ENCODE data around the genes IDI1 and KLF6.

DNA sequence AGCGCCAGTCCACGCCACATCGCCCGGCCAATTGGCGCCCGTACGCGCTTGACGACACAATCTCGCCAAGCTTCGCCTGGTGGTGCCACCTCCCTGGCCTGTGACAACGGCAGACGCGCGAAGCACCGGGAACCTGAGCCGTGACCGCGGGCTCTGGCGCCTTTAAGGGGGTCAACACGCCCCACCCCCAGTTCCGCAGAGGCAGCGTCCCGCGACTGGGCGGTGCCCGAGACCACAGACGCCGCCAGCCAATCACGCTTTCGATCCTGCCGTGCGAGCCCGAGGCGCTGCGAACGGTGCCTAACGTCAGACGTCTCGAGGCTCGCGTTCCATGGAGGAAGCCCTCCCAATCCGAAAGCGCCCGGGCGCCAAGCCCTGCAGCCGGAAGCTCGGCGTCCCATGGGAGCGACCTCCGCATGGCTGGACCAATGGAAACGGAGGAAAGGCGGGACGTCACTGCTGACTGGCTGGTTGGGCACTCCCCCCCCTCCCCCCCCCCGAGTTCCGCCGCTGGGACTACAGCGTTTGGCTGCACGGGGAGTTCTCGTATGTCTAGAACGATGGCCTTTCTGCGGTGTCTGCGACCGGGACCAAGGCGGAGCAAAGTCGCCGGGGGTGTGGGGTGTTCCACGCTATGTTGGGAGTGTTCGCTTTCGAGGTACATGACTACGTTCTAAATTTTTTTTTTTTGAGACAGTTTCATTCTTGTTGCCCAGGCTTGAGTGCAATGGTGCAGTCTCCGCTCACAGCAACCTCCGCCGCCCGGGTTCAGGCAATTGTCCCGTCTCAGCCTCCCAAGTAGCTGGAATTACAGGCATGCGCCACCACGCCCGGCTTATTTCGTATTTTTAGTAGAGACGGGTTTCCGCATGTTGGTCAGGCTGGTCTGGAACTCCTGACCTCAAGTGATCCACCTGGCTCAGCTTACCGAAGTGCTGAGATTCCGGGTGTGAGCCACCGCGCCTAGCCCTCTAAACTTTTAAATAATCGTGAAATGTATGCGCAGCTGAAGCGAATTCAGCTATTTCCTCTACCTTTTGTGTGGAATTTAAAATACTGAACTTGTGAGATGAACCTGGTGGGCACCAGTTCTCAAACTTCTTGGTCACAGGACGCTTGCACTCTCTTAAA lies at the start of gene IDI1:
Gene IDI1 (minus strand): TSS at position 136 of the 1,131 bp plus-strand sequence.
- RRBS, 2 experiments = under 1% methylated on average over 16 of the region's 90 CpGs

DNA sequence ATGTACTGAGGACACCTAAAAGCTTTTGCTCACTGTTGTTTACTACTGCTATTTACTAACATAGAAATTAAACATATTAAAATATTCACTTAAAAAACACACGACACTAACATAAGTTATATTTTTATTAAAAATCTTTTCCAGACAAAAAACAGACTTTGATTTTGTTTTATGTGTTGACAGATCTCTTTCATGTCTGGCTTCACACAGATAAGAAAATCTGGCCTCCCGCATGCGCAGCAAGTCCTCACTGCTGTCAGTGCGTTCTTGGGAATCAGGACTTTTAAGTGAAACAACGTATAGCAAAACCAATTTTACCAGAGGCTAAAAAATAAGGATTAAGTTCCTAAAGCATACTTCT lies 1.2 kb upstream of the IDI1 start:
- RRBS, 2 experiments = no CpG with 5 or more reads among the region's 5 CpGs

DNA sequence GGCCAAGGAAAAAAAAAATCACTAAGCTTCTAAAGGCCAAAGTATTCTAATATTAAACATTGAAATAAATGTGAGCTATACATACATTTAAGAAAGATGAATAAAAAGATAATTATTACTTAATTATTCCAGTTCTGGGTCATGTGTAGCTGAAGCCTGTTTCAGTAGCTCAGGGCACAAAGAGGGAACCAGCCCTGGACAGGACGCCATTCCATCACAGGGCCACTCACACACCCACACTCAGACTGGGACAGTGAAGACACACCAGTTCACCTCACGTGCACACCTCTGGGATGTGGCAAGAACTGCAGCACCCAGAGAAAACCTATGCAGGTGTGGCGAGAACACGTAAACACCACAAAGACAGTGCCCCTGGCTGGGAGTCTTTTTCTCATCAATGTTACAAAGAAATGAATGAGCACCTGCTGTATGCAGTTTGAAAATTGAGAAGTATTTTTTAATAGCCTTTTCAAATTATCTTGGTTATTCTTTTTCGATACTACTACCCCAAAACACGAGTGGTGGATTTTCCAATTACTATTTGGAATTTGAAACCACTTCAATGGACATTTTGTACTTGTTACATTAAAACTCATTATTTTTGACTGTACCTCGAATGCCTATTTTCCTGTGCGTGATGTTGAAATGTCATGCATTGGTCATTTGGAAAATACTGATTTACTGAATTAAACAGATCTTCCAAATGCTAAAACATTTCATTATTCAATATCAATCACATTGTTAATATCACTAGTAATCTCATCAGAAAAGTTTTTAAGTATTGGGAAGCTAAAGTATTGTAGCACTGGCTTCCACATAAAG lies 1.8 kb upstream of the IDI1 start:
- RRBS, 2 experiments = no CpG with 5 or more reads among the region's 8 CpGs

- RRBS, 2 experiments = 92 to 93% methylated on average over 6 of the region's 50 CpGs
These were observed 103.3 kb downstream of the WDR37 start for GRCh38 chr10:1159293-1160171.

- RRBS, 2 experiments = no CpG with 5 or more reads among the region's 13 CpGs
These were observed 170.8 kb downstream of the WDR37 start for GRCh38 chr10:1226981-1227412.

GRCh38 chr10:3048162-3048499 lies 19.2 kb upstream of the PFKP start:
- RRBS, 2 experiments = no CpG with 5 or more reads among the region's 7 CpGs

DNA sequence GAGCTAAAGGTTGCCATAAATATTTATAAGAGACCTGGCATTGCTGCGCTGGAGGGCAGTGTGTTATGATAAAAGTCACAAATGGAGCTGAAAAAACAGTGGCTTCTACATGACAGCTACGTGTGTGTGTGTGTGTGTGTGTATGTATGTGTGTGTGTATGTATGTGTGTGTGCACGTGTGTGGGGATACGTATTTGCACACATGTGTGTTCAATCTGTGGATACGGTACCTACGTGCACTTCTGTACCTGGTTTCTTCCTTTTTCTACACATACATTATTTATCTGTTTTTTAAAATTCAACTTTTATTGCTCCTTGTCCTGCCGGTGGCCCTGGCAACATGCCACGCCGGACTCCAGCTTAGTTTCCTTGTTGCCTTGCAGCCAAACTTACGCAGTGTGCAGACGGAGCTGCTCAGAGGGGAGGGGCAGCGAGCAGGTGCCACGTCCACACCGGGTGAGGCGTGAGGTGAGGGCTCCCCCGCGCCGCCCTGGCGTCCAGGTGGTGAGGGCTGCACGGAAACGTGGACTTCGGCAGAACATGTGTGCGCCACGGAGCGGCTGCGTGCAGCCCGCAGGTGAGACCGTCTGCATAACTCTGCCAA lies 115.3 kb upstream of the PITRM1 start:
- RRBS, 2 experiments = 2% methylated on average over 4 of the region's 28 CpGs

DNA sequence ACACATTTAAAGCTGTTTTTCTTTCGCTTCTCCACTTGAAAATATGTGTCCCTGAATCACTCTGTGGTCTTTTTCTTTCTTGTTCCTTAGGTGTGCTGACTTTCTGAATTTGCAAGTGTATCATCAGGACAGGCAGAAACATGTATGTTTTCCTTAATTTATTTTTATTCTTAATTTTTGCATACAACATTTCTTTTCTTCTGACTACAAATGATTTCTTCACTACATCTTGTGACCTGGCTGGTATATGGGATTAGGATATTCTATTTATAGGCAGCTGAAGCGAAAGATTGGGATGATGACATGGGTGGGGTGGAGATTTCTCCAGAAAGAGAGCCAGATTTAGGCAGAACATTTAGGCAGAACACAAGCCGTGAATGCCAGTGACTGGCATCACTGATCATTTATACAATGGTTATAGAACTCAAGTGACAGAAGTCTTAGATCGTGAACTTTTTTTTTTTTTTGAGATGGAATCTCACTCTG lies 256.8 kb downstream of the KLF6 start:
- RRBS, 2 experiments = no CpG with 5 or more reads among the region's 4 CpGs

DNA sequence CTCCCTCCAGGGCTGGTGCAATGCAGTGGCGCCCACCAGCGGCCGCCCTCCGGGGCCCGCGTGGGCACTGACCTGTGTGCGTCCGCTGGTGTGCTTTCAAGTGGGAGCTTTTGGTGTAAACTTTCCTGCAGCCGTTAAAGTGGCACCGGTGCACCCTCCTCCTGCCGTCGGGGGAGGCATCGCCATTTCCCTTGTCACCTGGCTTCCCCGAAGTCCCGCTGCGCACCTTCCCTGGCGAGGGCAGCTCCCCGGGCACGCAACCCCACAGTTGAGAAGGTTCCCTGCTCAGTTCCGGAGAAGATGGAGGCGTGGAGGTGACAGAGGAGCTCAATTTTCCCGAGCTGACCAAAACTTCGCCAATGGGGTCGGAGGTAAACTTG lies 3.5 kb downstream of the KLF6 start:
- RRBS, 2 experiments = 96% methylated on average over 17 to 18 of the region's 24 CpGs

DNA sequence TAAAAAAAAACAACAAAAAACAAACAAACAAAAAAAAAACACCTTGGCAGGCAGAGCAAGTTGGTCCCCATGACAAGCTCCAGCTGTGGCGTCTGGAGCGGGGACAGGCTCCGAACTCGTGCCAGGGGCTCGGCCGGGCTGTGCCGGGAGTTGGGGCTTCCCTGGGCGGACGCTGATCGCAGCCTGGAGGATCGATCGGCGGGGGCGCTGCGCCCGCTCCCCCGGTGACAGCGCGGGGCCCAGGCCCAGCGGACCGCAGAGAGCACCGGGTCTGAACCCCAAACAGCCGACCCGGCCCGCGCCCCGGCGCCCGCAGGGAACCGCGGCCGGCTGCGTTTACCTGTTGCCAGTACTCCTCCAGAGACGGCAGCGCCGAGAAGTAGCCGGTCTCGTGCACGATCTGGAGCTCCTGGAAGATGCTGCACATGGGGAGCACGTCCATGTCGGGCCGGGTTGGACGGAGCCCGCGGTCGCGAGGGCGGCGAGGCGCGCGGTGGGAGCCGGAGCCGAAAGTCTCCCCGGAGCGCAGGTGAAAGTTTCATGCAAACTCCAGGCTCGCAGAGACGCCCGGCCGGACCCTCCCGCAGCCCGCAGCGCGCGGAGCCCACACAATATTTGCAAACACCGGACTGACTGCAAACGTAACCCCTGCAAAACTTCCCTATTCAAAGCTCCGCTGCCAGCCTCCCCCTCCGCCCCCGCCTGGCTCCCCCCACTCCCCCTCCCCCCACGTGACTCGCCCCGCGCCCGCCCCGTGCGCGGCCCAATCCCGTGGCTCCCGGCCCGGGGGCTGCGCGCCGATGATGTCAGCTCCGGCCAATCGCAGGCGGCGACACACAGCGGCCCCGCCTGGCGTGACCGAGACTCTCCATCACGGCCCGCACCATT lies at the start of gene KLF6:
Gene KLF6 (minus strand): TSS at position 637 of the 888 bp plus-strand sequence.
- RRBS, 2 experiments = 1% methylated on average over 50 of the region's 94 CpGs

GRCh38 chr10:3786281-3787155 lies 1.5 kb upstream of the KLF6 start:
- RRBS, 2 experiments = no CpG with 5 or more reads among the region's 20 CpGs

GRCh38 chr10:3853417-3854055 lies 68.5 kb upstream of the KLF6 start:
- RRBS, 2 experiments = no CpG with 5 or more reads among the region's 10 CpGs

DNA sequence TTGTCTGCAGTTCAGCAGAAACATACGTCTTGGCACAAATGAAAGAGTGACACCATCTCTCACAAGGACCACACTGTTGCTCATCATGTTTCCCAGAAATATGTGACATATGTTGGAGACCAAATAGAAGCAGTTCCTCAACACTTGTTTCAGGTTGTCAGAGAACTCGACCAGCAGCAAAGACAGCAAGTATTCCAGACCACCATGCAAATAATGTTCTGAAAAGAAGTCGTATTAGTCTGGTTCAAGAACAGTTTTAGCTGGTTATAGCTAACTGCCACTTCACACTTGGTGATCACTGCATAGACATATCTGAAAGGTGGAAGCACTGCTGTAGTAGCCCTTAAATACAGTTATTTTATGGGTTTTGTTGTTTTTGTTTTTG lies 81.4 kb upstream of the KLF6 start:
- RRBS, 2 experiments = no CpG with 5 or more reads among the region's 3 CpGs

- RRBS, 2 experiments = no CpG with 5 or more reads among the region's 2 CpGs
These were observed 82.4 kb upstream of the KLF6 start for GRCh38 chr10:3867240-3867941.

- RRBS, 2 experiments = no CpG with 5 or more reads among the region's 6 CpGs
These were observed 117.4 kb upstream of the KLF6 start for GRCh38 chr10:3902328-3902979.

DNA sequence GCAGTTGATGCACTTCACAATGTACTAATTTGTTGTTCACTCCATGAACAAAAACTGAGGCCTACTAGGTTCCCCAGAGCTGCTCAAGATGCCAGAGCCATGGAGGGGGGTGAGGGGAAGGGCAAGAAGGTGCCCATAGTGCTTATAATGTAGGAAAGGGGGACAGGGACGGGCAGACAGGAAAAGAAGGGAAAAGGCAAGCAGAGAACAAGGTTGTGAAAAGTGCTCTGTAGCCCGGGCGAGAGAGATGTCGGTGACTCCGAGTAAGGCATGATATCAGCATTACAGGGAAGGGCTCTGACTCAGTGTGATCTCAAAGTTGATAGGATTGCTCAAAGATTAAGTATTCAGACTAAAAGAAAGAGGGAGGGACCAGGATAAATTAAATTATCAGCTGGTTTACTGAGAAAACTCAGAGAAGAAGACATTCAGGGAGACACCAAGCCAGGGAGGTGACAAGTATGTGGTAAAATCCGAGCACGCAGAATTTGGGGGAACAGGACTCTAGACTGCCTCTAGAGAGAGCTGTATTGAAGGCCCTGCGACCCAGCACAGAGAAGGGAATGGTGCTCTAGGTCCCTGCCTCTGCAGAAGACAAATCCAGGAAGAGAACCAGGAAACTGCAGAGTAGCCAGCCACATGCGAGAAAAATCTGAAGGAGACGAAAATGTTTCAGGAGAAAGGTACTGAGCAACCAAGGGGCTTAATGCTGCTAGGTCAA lies 157.7 kb upstream of the KLF6 start:
- RRBS, 2 experiments = no CpG with 5 or more reads among the region's 10 CpGs

- RRBS, 2 experiments = no CpG with 5 or more reads among the region's 12 CpGs
These were observed 166.8 kb upstream of the KLF6 start for GRCh38 chr10:3951863-3952232.

DNA sequence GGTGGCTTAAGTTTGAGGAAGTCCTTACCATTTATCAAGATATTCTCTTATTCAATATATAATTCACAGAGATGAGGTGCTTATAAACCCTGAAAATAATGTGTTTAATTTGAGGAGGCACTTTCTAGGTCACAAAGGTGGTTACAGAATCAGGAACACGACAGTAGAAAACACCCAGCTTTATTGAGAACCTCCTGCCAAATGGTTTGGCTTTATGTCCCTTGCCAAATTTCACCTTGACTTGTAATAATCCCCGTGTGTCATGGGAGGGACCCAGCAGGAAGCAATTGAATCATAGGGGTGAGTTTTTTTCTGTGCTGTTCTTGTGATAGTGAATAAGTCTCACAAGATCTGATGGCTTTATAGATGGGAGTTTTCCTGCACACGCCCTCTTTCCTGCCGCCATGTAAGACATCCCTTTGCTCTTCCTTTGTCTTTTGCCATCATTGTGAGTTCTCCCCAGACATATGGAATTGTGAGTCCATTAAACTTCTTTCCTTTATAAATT lies 193.7 kb upstream of the KLF6 start:
- RRBS, 2 experiments = no CpG with 5 or more reads among the region's 4 CpGs

DNA sequence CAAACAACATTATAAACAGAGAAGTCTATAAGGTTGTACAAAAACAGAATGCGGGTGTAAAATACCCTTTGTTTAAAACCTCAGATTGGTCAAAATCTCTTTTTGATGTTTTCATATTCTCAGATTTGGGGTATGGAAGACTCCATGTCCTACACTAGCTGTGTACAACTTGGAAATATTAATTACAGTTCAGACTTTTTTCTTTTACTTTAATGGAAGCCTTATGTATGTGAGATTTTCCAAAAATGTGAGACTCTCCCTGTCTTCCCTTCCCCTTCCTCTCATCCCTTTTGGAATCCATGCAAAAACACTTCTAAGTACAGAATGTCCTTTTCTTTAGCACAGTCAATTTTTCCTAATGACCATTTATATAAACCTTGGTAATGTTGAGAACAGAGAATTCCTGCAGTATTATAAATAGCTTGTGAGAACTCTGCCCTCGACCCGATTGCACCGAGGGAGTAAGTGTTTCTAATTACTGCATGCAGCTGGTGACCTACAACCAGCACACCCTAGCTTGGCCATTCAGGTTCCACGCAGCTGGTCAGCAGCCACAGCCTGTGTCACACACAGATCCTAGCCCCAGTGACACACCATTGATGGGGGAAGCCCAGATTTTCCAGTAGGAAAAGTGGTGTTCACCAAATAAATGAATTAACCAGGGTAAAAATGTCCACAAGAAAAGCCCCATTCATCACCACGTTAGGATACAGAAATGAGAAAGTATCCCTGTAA lies 498.8 kb upstream of the KLF6 start:
- RRBS, 2 experiments = no CpG with 5 or more reads among the region's 6 CpGs

- RRBS, 2 experiments = no CpG with 5 or more reads among the region's 9 CpGs
These were observed 506.1 kb upstream of the AKR1E2 start for GRCh38 chr10:4319792-4320389.